H7 (cell line): ENCODE measurements around a stretch of chr9.

DNA sequence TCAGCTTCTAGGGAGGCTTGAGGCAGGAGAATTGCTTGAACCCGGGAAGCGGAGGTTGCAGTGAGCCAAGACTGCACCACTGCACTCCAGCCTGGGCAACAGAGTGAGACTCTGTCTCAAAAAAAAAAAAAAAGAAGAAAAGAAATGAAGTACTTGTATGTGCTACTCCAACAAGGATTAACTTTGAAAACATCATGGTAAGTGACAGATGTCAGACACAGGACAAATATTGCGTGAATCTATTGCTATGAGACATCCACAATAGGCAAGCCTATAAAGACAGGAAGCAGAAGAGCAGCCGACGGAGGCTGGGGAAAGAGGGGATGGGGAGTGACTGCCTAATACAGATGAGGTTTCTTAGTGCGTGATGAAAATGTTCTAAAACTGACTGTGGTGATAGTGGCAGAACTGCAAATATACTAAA is 21.6 kb downstream of the AKNA start:
- RAMPAGE, long total RNA = no peak

GRCh38 chr9:114394257-114394700 is 6.5 kb upstream of the AKNA start:
- RAMPAGE, long total RNA = no peak

GRCh38 chr9:114532411-114533121 is 27.3 kb upstream of the WHRN start:
- RAMPAGE, long total RNA = no peak

- RAMPAGE, long total RNA = no peak
Observed at GRCh38 chr9:115020505-115021321, 90.3 kb upstream of the TNFSF8 start.

GRCh38 chr9:115027797-115027996 is 90.3 kb downstream of the TNC start:
- RAMPAGE, long total RNA = no peak

DNA sequence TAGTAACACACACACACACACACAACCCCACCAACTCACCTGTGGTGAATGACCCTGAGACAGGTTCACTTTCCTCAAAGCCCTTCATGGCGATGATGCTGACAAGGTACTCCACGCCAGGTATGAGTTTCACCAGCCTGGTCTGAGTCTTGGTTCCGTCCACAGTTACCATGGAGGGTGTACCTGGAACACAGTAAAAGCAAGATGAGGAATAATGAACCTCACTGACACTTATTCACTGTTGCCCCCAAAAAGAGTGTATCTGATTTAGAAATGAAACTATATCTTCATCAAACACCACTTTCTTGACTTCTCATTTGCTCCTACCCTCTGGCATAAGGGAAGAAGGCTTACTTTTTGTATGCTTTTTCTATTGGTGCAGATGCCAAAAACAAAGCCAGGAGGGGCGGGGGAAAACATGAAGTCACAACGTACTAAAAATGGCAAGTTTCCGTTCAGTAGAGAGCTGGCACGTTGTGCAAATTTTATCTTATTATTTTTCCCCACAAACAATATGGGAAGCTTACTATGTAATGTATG is 77.0 kb downstream of the TNC start:
- RAMPAGE, long total RNA = no peak

DNA sequence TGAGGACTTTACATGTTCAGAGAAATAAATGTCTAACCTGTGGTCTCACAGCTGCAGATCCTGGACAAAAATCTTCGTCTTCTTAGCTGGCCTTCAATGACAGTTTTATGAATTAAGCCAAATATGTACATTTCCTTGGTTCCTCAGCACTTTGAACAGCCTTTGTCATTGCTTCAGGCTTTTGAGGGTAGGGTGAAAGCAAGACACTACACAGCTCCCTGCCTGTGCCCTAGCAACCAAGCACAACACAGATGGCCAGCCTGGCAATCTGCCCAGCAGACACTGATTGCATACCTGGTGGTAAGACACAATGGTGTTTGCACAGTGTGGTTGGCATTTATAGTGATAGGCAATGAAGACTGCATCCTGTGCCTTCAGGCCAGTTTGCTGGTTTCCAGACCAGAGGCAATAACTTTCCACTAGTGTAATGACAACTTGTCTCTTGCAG is 144.4 kb upstream of the TNC start:
- RAMPAGE, long total RNA = no peak

DNA sequence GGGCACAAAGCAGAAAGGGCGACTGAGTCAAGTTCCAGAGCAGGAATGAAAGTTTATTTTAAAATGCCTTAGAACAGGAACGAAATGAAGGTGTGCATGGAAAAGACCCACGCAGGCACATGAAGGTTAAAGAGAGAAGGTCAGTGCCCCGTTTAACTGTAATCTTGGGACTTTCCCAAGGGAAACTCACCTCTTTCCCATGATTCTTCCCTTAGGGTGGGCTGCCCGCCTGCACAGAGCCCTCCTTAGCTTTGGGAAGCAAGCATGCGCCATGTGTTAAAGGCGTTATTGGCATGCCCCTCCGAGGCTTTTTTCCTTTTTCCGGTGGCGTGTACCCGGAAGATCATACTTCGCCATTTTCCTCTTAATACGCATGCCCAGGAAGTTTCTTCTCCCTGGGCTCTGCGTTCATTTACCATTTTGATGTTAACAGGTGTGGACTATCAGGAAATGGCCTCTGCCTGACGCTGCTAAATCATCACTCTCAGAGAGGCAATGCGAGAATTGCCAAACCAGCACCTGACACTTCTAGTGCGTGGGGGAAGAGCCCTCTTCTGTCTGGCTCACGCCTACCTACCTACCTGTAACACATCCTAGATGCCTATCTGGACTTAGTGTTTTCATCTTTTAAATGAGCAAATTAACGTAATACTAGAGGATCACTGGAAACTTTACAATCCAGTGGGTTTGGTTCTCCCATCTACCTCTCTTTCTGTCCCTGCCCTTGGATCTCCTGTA is 409.5 kb upstream of the PAPPA start:
- RAMPAGE, long total RNA = no peak

- RAMPAGE, long total RNA = no peak
Observed at GRCh38 chr9:115943886-115944531, 209.6 kb upstream of the PAPPA start.

- RAMPAGE, long total RNA = no peak
Observed at GRCh38 chr9:116153981-116154275, 337 bp downstream of the PAPPA start.

GRCh38 chr9:116316624-116317247 is 163.1 kb downstream of the PAPPA start:
- RAMPAGE, long total RNA = no peak

GRCh38 chr9:116543604-116544062 is 143.5 kb upstream of the TRIM32 start:
- RAMPAGE, long total RNA = no peak

GRCh38 chr9:117516514-117517332 is 101.9 kb upstream of the ASTN2 start:
- RAMPAGE, long total RNA = no peak

DNA sequence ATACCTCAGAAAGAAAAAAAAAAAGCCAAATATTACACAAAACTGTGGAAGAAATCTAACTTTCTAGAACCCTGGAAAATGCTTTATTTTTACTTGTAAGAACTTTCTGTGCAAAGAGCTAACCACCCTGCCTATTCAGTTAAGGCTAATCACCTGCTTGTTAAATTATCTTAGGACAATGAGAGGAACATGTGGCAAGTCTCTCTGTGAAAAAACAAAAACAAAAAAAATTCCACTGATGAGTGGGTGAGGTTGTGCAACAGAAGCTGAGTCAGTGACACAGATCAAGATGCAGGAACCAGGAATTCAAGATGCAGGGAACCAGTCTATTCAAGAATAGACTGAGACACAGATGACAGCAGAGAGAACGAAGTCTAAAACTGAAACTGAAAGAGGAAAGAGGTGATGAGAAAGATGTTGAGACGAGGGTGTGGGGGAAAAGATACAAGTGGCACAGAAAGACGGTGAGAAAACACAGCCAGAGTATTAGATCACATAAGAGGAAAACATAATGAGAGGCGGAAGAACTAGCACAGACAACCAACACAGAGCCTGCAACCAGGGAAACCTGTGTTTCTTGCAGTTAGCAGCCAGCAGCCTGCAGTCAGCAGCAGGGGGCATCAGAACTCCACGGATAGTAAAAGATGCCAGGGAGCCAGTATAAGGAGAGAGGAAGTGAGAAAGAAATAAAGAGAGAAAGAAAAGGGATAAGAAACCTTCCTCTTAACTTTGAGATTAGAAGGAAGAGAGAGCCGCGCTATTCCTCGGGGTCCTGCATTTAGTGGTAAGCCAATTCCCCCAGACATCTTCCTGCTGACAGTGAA is 78.8 kb downstream of the TLR4 start:
- RAMPAGE, long total RNA = no peak

DNA sequence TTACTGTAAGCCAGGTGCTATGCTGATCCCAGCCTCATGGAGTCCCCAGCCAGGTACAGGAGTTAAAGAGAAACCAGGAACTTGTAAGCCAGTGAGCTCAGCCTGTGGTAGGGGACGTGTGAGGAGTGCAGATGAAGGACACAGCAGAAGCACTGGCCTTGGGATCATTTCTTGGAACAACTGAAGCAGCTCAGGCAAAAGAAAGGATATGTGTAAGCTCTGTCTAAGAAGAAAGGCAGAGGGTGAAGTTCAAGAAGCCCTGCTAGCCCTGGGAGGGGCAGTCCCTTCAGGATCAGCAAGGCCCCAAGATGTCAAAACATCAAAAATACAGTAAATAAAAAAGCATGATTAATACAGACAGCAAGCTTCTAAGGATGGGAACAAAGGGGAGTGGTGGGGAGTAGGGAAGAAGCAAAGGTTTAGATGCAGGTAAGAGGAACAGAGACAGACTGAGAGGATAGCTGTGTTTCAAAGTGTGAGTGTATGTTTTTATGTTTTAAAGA is 193.1 kb upstream of the BRINP1 start:
- RAMPAGE, long total RNA = no peak

DNA sequence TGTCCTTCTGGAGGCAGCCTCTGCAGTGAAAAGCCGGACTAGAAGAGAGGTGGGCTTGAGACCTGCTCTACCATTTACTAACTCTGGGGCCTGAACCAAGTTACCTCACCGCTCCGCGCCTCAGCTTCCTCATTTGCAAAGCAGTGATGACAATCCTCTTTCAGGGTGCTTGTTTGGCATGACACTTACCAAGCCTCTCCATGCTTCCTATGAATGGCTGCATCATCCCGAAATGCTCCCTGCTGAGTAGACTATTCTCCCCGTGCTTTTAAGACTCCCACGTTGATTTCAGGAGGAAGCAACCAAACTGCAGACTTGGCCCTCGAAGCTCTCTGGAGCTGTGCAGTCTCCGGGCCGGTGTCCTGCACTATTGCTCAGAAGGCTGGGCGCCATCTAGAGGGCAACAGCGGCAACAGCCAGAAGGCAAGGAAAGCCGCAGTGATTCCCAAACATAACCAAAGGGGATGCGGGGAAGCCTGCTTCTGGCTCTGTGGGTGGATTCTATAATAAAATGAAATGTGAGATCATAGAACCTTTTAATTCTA is 599.7 kb upstream of the BRINP1 start:
- RAMPAGE, long total RNA = no peak

DNA sequence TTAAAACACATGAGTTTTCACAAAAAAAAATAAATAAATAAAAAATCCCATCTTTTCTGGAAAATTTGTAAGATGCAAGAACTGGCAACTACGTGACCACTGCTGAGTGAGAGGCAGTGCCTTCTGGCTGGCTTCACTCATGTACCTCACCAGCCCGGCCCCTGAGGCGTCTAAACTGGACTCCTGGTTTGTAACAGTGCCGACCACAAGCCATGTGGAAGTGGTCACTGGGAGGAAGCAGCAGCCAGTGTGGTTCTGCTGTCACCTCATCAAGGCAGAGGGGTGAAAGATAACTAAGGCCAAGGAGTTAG is 143.1 kb downstream of the CDK5RAP2 start:
- RAMPAGE, long total RNA = no peak

- RAMPAGE, long total RNA = no peak
Observed at GRCh38 chr9:120712108-120712809, 2.0 kb downstream of the MEGF9 start.

DNA sequence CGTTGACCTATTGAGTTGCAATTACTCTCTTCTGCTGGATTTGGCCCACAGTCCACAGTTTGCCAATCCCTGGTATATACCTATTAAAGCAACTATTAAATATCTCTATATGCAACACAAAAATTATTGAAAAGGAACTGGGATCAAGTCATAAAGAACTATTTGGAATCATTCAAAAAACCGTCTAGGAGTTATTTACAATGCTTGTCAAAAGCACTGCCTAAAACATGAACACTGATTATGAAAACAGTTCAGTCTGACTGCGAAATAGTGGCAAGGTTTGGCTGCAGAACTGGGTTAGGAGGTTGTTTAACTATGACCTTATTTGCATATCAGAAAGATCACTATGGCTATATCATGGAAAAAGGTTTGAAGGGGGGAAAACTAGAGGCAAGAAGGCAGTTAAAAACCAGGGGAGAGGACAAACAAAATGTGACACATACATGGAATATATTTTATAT is 12.0 kb downstream of the FBXW2 start:
- RAMPAGE, long total RNA = no peak

GRCh38 chr9:120867984-120868940 is 8.7 kb downstream of the PHF19 start:
- RAMPAGE, long total RNA = no peak